Karpas-422 (cell line): ENCODE results near the genes TAS2R42, PRB2 and MANSC1.

DNA sequence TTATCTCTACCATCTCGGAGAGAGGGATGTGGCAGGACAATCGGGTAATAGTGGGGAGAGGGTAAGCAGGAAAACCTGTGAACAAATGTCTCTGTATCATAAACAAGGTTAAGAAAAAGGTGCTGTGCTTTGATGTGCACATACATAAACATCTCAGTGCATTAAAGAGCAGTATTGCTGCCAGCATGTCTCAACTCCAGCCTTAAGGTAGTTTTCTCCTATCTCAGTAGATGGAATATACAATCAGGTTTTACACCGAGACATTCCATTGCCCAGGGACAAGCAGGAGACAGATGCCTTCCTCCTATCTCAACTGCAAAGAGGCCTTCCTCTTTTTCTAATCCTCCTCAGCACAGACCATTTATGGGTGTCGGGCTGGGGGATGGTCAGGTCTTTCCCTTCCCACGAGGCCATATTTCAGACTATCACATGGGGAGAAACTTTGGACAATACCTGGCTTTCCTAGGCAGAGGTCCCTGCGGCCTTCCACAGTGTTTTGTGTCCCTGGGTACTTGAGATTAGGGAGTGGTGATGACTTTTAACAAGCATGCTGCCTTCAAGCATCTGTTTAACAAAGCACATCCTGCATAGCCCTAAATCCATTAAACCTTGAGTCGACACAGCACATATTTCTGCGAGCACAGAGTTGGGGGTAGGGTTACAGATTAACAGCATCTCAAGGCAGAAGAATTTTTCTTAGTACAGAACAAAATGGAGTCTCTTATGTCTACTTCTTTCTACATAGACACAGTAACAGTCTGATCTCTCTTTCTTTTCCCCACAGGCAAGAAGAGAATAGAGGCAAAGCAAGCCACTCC lies 41.7 kb downstream of the MAGOHB start:
- PRO-cap, result no peak
- RAMPAGE, long total RNA, result no peak

- PRO-cap, result no peak
- RAMPAGE, long total RNA, result no peak
Measured at GRCh38 chr12:10697188-10697677, 23.4 kb upstream of the STYK1 start.

DNA sequence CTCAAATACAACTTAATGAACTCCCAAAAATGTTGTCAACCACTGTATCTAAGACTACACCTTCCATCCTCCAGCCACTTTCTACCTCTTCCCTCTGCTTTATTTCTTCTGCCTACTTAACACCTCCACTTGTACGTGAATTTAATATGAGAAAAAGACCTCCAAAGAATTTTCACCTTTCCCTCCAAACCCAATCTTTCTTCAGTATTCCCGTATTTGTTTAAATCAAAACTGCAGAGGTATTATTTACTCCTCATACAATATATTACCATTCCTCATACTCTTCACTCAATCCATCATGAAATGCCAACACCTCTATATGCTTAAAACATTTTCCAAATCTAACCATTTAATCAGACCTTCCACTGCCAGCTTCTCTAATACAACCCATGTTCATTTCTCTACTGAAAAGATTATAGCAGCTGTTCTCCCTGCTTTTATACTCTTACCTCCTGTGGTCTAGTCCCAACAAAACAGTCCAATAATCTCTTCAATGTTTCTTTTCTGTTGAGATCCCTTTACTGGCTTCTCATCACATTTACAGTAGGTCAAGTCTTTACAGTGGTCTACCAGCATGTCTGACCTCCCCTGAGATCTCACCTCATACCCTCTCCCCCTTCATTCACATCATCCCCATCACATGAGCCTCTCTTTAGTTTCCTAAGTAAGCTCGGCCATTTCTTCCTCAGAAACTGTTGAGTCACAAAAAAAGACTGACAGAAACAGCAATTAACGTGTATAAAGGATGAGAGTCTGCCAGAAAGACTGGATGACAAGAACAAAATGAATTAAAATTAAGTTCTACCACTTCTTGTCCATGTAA lies 15.8 kb downstream of the YBX3 start:
- PRO-cap, result no peak
- RAMPAGE, long total RNA, result no peak

- PRO-cap, result no peak
- RAMPAGE, long total RNA, result no peak
Measured at GRCh38 chr12:10709644-10710452, 13.3 kb downstream of the YBX3 start.

GRCh38 chr12:11151167-11151618 lies 16.7 kb upstream of the TAS2R30 start:
- PRO-cap, result no peak
- RAMPAGE, long total RNA, result no peak

DNA sequence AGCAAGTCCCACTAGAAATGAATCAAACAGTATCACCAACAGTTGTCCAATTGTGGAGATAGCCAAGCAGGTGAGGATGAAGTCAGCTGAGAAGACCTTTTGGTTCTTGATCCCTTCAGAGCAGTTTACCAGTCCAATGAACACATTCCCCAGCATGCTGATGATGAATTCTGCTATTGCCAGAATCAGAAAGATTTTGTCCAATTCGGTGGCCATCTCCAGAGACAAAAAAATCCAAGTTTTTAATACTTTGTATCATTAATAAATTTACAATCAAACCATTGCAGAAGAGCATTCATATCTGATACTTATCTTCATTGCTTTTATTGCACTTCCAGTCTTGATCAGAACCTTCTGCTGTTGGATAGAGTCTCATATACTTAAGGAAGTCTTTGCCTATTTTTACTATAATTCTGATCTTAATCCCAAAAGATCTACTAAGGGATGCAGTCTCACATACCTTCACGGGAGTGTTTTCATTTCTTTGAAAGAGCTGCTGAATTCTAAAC lies at the start of gene TAS2R42:
TSS of gene TAS2R42 (minus strand) at position 216 of the 509 bp plus-strand sequence.
- PRO-cap, result no peak
- RAMPAGE, long total RNA, result no peak

GRCh38 chr12:11395512-11395711 lies at the start of gene PRB2:
PRB2 (minus strand) TSS chr12:11395567.
- PRO-cap, result no peak
- RAMPAGE, long total RNA, result no peak

DNA sequence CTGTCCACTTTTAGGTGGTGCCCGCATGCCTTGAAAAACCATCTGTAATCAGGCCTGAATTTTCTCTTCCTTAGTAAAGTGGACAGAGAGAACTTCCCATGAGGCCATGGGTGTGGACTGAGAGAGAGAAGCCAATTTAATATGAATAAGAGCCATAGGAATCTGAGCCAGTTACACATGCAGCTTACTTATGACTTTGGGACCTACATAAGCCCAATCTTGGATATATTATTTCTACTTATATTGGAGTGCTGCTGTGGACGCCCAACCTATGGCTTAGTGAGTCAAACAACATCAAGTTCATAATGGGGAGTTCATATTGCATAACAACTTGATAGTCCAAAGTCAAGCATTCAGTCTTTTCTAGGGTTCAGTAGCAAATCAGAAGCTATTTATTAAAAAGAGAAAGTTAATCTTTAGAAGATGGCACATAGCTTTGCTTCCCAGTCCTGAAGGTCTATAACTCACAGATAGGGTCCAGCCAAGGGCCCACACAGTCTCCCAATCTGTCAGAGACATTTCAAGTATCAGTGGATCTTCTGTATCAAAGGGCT lies 11.0 kb upstream of the ETV6 start:
- PRO-cap, result no peak
- RAMPAGE, long total RNA, result no peak

- PRO-cap, result no peak
- RAMPAGE, long total RNA, result no peak
Measured at GRCh38 chr12:11670930-11671284, 21.4 kb downstream of the ETV6 start.

- PRO-cap, result no peak
- RAMPAGE, long total RNA, result no peak
Measured at GRCh38 chr12:11678578-11679049, 29.1 kb downstream of the ETV6 start.

GRCh38 chr12:11718665-11719637 lies 69.5 kb downstream of the ETV6 start:
- PRO-cap, result no peak
- RAMPAGE, long total RNA, result no peak

GRCh38 chr12:11719638-11720829 lies 70.6 kb downstream of the ETV6 start:
- PRO-cap, result no peak
- RAMPAGE, long total RNA, result no peak

GRCh38 chr12:11724002-11725124 lies 74.9 kb downstream of the ETV6 start:
- PRO-cap, result no peak
- RAMPAGE, long total RNA, result no peak

- PRO-cap, result no peak
- RAMPAGE, long total RNA, result no peak
Measured at GRCh38 chr12:11729980-11730775, 80.7 kb downstream of the ETV6 start.

- PRO-cap, result no peak
- RAMPAGE, long total RNA, result no peak
Measured at GRCh38 chr12:11731977-11732466, 82.5 kb downstream of the ETV6 start.

DNA sequence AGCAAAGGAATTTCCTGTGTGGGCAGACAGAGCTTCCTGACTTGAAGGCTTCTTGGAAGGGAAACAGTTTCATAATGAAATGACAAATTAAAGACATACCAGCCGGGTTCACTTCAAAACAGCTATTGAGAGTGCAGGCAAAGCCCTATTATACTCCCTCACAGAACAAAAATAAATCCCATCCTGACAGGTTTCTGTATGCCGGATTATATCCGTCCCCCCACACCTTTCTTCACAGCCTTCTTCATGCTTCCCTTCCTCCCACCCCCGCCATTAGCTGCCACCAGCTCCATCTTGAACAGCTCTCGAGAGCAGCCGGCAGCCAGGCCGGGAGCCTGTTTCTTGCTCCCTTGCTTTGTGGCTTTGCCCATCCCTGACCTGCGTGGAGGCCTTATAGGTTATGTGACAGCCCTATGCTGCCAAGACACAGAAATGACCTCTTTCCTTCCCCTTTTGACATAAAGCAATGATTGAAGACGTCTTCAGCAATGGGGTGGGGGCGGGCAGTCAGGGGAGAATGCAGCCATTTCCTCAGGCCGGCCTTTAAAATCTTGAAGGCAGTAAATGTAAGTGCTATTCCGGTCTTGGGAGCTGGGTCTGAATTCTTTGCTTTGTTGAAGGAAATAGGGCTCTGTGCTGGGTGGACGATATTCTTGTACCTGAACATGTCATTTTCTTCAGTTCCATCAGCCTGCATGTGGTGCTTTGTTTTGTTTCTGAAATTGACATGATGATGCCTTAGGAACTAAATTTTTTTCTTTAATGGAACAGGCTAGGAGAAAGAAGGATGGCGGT lies 117.0 kb downstream of the ETV6 start:
- PRO-cap, result no peak
- RAMPAGE, long total RNA, result no peak

DNA sequence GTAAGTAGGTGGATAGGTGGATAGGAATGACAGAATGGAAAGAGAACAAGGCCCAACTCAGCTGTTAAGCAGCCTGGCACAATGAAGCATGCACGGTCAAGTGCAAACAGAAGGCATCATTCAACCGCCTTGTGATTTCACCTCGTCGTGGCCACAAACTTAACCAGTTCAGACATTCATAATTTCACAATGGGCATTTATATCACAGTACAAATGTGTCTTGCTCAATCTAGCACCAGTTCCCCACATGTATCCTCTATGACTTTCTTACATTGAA lies 207.4 kb downstream of the ETV6 start:
- PRO-cap, result no peak
- RAMPAGE, long total RNA, result no peak

- PRO-cap, result no peak
- RAMPAGE, long total RNA, result no peak
Measured at GRCh38 chr12:11884379-11884995, 186.3 kb upstream of the BCL2L14 start.

GRCh38 chr12:12011290-12011884 lies 59.4 kb upstream of the BCL2L14 start:
- PRO-cap, result no peak
- RAMPAGE, long total RNA, result no peak

GRCh38 chr12:12349649-12350933 lies at the start of gene MANSC1:
MANSC1 (minus strand) TSS chr12:12350242.
- PRO-cap, result no peak
- RAMPAGE, long total RNA, result no peak